ENCODE measurements around a stretch of chr9.

DNA sequence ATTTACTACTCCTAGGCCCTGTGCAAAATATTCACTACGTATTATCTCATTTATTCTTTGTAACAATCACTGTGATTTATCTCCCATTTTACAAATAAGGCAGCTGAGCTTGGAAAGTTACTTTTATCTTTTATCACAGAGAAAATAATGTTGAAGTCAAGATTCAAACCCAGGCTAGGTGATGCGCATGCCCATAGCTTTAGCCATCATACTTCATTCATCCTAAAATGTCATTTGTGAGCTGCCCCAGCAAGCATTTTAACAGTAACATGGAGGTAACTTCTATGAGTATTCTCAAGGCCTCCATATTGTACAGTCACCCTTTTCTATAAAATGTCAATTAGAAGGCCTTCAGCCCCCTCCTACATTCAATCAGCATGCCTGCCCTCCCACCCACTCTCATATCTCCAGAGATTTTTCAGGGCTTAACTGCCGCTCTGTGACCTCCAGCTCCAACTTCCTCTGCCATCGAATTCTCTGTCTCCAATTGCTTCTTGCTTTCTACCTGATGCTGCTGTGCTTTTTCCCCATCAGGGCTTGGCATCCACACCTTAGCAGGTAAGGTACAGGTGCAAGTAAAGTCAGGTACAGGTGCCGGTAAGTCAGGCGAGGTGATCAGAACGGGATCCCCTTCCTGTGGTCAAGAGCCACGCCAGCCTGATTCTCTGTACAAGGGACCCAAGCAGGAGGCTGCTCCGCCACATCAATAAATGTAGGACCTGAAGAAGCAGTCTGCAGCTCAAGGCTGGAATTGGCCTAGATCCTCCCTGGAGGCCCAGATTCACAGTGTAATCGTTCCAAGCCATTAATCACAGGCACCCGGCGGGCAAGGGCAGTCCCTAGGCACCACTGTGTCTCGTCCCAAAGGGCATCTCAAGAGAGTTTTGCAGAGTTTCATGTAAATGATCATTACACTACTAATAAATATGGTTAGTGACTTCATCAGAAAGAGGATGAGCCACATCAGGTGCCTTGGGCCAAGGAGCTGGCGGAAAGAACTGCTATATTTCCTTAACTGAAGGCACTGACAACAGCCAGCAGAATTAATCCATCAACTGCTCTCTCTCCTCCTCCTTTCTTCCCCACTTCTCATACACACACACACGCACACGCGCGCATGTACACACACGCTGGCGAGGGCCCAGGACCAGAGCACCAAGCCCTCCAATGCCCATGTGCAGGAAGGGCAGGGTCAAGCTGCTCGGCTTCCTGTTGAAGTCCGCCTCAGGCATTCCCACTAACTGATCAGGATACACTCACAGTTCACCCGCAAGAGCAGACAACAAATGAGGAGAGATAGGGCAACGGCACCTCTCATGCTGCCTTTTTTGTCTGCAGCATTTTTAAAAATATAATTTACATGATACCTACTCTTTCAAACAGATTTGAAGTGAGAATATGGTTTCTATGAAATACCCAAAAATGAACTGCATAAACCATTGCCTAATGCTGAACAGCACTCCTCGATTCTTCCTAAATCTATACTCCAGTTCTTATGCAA, 34.1 kb downstream of the GNAQ start:
- PRO-cap, 3 experiments, result peak in 3 of 3 experiments; most common plus-strand start position 1,217 of the sequence (in 3)
- RAMPAGE, long total RNA, 2 experiments, result no peak in any of the 2 experiments
- RRBS, result no CpG with 5 or more reads among the region's 25 CpGs

- PRO-cap, 3 experiments, result peak in 3 of 3 experiments; most common plus-strand start chr9:78030401 (in 2); most common minus-strand start chr9:78030324 (in 3)
- RAMPAGE, long total RNA, 2 experiments, result no peak in any of the 2 experiments
- RRBS, result 1% methylated on average over 3 of the region's 14 CpGs
Observed at GRCh38 chr9:78030065-78030577, 1.5 kb downstream of the GNAQ start.

GRCh38 chr9:78030578-78031091, 976 bp downstream of the GNAQ start:
- PRO-cap, 3 experiments, result peak in 3 of 3 experiments; most common plus-strand start chr9:78030960 (in 3); most common minus-strand start chr9:78030873 (in 1)
- RAMPAGE, long total RNA, 2 experiments, result no peak in any of the 2 experiments
- RRBS, result 2% methylated on average over 8 of the region's 46 CpGs

DNA sequence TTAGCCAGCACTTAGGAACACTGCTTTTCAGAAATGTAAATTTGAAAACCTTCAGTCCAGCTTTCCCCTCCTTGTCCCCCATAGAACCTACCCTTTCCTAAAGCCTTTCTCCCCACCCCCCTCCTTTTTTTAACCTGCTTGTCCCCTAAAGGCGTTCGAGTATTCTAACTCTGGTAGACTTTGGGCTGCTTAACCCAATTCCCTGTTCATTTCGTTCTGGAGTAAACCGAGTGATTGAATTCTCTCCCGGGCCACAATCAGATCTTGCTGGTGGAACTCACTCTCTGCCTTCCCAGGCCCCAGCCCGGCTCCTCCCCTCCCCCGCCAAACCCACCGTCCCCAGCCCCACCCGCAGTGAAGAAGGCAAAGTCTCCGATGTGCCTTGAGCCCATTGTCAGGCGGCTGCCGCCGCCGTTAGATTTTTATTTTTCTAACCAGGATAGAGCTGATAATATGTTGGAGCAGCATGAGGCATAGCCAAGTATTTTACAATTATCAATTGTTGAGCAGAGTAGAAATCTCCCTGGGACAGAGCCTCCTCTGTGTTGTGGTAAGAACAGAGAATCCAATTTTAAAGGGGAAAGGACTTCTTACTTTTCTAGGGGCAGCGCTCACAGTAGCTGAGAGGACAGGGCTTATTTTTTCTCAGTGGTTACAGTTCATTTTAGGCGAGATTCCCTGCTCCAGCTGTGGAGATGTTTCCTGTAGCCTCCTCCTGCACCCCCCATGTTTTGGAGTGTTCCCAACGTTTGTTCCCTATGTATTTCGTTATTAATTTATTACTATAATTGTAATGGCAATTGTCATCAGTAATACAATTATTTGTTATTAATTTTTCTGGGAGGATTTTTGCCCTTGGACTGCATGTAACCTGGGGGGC, 1.2 kb downstream of the PSAT1 start:
- PRO-cap, 3 experiments, result no peak in any of the 3 experiments
- RAMPAGE, long total RNA, 2 experiments, result no peak in any of the 2 experiments
- RRBS, result 4% methylated on average over 2 of the region's 18 CpGs

DNA sequence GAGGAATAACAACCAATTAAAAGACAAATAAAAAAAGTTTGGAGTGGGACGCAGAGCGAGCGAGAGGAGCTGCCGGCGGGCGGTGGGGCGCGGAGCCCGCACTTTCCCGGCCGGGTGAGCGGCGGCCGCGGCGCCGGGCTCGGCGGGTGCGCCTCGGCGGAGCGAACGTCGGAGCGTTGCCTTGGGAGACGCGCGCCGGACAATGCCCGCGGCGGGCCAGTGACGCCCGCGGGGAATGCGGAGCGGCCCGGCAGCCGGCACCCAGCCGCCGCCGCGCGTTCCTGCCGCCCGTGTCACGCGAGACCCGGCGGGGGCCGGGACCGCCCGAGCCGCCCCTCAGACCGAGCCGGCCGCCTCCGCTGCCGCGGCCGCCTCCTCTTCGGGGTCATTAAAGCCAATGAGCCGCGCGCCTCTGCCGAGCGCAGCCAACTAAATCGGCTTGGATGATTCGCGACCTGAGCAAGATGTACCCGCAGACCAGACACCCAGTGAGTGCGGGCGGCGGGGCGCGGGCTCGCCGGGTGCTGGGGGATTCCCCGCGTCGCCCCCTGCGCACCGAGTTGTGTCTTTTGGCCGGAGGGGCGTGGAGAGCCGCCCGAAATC, 684 bp downstream of the TLE4 start:
- PRO-cap, 3 experiments, result peak in 3 of 3 experiments; most common plus-strand start position 231 of the sequence (in 2); most common minus-strand start position 167 of the sequence (in 1)
- RAMPAGE, long total RNA, 2 experiments, result start-site peak on the minus strand in 1 of 2 experiments, centred at position 127 of the sequence, 36 reads per replicate
- RRBS, result 1% methylated on average over 50 of the region's 88 CpGs

DNA sequence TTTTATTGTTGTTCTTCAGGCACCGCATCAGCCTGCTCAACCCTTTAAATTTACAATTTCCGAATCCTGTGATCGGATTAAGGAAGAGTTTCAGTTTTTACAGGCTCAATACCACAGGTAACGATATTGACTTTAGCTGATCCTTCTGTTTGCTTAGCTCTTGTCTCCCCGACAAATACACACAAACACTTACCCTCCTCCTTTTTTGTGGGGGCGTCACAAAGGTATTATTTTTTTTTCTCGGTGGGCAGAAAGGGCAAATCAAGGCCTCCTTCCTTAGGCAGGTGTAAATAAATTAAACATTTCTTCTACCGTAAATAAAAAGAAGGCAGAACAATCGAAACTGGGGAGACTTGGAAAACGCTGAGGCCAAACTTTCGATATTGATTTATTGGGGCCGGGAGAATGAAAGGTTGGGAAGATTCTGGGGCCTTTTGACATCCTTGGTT, 1.9 kb downstream of the TLE4 start:
- PRO-cap, 3 experiments, result no peak in any of the 3 experiments
- RAMPAGE, long total RNA, 2 experiments, result no peak in any of the 2 experiments
- RRBS, result no CpG with 5 or more reads among the region's 12 CpGs

- PRO-cap, 3 experiments, result no peak in any of the 3 experiments
- RAMPAGE, long total RNA, 2 experiments, result no peak in any of the 2 experiments
- RRBS, result no CpG with 5 or more reads among the region's 7 CpGs
Observed at GRCh38 chr9:79648829-79650061, 77.5 kb downstream of the TLE4 start.

DNA sequence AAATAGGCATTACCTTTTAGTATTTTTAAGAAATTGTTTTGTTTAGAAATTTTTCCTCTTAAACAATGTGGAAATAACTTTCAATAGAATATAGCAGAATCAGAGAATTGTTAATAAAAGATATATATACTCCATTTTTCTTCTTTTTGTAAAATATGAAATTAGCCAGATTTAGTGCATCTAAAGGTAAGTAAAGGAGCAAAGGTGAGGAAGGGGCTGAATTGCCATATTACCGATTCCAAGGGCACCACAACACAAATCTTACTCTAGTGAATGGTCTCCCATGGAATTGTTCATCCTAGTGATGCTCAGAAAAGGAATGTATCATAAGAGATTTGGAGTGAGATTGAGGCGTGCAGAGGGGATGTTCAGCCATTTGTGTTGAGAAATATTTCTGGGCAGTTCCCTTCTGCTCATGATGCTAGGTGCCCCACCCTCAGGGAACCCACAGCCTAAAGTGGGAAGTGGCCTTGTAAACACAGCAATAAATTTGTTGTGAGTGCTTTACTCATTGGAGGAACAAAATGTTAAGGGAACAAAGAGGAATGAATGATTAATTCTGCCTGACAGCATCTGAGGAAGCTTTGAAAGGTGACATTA, 129.8 kb downstream of the TLE4 start:
- PRO-cap, 3 experiments, result no peak in any of the 3 experiments
- RAMPAGE, long total RNA, 2 experiments, result no peak in any of the 2 experiments
- RRBS, result no CpG with 5 or more reads among the region's 2 CpGs

DNA sequence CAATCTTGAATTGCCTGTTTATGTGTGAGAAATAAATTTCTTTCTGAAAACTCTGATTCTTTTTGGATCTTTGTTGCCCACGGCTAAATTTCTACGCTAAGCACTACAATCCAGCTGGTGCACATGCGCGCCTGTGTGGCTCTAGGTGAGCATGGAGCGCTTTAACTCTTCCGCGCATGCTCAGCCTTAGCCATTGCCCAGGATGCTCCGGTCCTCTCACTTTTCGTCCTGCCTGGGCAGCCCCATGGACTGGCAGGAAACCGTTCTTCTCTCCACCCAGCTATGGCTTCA, 190.8 kb downstream of the TLE4 start:
- PRO-cap, 3 experiments, result peak in 3 of 3 experiments; most common plus-strand start position 193 of the sequence (in 3)
- RAMPAGE, long total RNA, 2 experiments, result start-site peak on the plus strand in 2 of 2 experiments, centred at positions 183 to 236 of the sequence, 14 to 30 reads per replicate
- RRBS, result no CpG with 5 or more reads among the region's 10 CpGs

DNA sequence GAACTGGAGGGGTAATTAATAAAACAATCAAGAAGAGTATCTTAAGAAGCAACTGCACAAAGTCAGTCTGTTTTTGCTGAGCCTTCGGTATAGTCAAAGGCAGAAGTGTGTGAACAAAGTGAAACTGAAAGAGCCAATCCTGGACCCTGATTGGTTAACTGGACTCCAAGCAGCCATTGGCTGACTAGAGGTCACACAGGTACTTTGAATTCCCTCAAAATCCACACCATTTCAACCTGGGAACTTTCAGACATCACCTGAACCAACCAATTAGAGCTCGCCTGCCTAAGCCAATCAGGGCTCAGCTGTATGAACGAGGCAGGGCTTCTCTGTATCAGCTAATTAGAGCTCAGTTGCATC, 286.7 kb downstream of the TLE4 start:
- PRO-cap, 3 experiments, result no peak in any of the 3 experiments
- RAMPAGE, long total RNA, 2 experiments, result no peak in any of the 2 experiments
- RRBS, result no CpG with 5 or more reads among the region's 3 CpGs

- PRO-cap, 3 experiments, result no peak in any of the 3 experiments
- RAMPAGE, long total RNA, 2 experiments, result no peak in any of the 2 experiments
- RRBS, result no CpG with 5 or more reads among the region's 4 CpGs
Observed at GRCh38 chr9:80231786-80232337, 660.1 kb downstream of the TLE4 start.

- PRO-cap, 3 experiments, result no peak in any of the 3 experiments
- RAMPAGE, long total RNA, 2 experiments, result no peak in any of the 2 experiments
- RRBS, result no CpG with 5 or more reads among the region's 4 CpGs
Observed at GRCh38 chr9:81522737-81523192, 166.6 kb downstream of the TLE1 start.

DNA sequence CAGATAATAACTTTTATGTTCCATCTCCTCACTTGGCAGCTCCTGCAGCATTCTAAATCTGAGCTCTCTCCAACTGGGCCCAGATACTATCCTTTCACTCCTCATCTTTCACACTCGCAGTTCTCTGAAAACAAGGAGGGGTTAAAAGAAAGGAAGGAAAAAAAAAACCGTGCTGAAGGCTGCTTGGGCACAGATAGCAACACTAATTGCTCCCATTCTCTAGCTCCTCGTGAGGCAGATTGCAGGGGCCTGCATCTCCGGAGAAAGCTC, 24.0 kb downstream of the TLE1 start:
- PRO-cap, 3 experiments, result no peak in any of the 3 experiments
- RAMPAGE, long total RNA, 2 experiments, result no peak in any of the 2 experiments
- RRBS, result no CpG with 5 or more reads among the region's 4 CpGs

- PRO-cap, 3 experiments, result no peak in any of the 3 experiments
- RAMPAGE, long total RNA, 2 experiments, result no peak in any of the 2 experiments
- RRBS, result no CpG with 5 or more reads among the region's 9 CpGs
Observed at GRCh38 chr9:81682825-81683288, 6.5 kb downstream of the TLE1 start.

GRCh38 chr9:81877082-81877338, 51.2 kb upstream of the SPATA31D4 start:
- PRO-cap, 3 experiments, result no peak in any of the 3 experiments
- RAMPAGE, long total RNA, 2 experiments, result no peak in any of the 2 experiments
- RRBS, result no CpG with 5 or more reads among the region's 6 CpGs

GRCh38 chr9:81879635-81879981, 48.6 kb upstream of the SPATA31D4 start:
- PRO-cap, 3 experiments, result no peak in any of the 3 experiments
- RAMPAGE, long total RNA, 2 experiments, result no peak in any of the 2 experiments
- RRBS, result no CpG with 5 or more reads among the region's 4 CpGs

- PRO-cap, 3 experiments, result no peak in any of the 3 experiments
- RAMPAGE, long total RNA, 2 experiments, result no peak in any of the 2 experiments
- RRBS, result no CpG with 5 or more reads among the region's 9 CpGs
Observed at GRCh38 chr9:82560181-82560989, 502.6 kb downstream of the RASEF start.

DNA sequence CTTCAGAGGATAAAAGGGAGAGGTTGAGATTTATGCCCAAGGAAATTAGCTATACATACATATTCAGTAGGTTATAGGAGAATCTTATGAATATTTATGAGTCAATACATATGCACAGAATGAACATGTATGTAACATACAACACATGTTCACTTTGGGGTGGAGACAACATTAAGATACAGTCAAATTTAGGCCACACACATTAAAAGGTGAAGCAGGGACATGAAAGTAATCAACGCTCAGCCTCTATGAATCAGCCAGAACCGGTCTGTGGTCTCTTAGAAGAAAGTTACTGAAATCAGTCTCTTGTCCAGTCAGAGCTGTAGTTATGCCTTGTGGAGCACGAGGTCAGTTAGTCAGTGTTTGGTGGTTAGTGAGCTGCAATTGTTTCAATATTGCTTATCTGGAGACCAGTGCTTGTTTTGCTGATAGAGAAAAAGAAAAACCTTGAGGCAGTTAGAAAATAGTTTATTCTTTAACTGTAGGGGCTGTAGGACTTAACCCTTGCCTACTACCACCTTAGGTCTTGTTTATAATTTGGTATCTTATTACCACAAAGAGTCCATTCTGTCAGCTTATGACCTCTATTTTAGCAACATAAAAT, 157.8 kb upstream of the RASEF start:
- PRO-cap, 3 experiments, result peak in 2 of 3 experiments; most common plus-strand start position 359 of the sequence (in 1); most common minus-strand start position 255 of the sequence (in 1)
- RAMPAGE, long total RNA, 2 experiments, result no peak in any of the 2 experiments
- RRBS, result no CpG with 5 or more reads among the region's 3 CpGs

- PRO-cap, 3 experiments, result no peak in any of the 3 experiments
- RAMPAGE, long total RNA, 2 experiments, result start-site peak on the minus strand in 1 of 2 experiments, at chr9:83267268-83267364 at its widest, 14 reads per replicate
- RRBS, result no CpG with 5 or more reads among the region's 13 CpGs
Observed at GRCh38 chr9:83266446-83267656, 203.9 kb upstream of the RASEF start.

- PRO-cap, 3 experiments, result no peak in any of the 3 experiments
- RAMPAGE, long total RNA, 2 experiments, result no peak in any of the 2 experiments
- RRBS, result no CpG with 5 or more reads among the region's 4 CpGs
Observed at GRCh38 chr9:83554220-83554782, 16.1 kb upstream of the FRMD3 start.